Skeletal muscle cell (primary cell): ENCODE results near the genes WDR46 and PHF1.

- RRBS, result no CpG with 5 or more reads among the region's 19 CpGs
Measured at GRCh38 chr6:32107917-32108783, 988 bp downstream of the TNXB start.

DNA sequence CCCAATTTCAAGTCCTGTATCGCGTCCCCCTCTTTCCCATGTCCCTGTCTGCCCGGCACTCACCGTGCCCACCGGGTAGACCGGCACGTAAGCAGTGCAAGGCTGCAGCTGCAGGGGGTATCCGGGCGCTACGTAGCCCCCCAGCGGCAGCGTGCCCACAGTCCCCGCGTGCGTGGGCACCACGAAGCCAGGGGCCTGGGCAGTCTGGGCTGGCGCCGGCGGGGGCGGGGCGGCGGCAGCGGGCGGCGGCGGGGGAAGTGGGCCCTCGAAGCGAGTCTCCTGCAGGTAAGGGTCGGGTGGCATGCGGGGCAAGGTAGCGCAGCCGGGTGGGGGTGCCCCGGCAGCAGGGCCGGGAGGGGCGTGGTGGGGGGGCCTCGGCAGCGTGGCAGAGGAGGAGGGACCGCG, 1.4 kb downstream of the PRRT1 start:
- RRBS, result 11% methylated on average over 1 of the region's 39 CpGs

- RRBS, result 90% methylated on average over 4 of the region's 19 CpGs
Measured at GRCh38 chr6:32181972-32183081, 1.7 kb downstream of the AGER start.

DNA sequence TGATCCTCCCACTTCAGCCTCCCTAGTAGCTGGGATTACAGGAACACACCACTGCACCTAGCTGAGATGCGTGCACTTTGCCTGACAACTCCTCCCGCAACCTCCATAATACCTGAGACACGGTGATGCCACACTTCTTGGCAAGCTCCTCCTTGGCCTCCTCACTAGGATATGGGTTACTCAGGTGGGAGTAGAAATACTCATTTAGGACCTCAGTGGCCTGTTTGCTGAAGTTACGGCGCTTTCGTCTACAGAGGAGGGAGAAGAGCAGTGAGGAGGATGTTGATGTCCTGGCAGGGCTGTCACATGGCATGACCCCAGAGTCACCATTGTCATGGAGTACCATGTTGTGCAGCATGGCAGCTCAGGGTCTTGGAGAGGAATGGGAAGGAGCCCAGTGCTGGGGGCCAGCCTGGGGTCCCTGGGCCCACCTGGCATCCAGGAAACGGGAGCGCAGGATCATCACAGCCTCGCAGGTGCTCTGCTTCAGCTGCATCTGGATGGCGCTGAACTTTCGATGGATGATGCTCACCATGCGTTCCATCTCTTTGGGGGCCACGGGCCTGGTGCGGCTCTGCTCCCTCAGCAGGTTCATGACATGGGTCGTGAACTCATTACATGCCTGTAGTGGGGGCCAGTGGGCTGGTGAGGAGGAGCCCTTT, 2.3 kb downstream of the PBX2 start:
- RRBS, result no CpG with 5 or more reads among the region's 15 CpGs

DNA sequence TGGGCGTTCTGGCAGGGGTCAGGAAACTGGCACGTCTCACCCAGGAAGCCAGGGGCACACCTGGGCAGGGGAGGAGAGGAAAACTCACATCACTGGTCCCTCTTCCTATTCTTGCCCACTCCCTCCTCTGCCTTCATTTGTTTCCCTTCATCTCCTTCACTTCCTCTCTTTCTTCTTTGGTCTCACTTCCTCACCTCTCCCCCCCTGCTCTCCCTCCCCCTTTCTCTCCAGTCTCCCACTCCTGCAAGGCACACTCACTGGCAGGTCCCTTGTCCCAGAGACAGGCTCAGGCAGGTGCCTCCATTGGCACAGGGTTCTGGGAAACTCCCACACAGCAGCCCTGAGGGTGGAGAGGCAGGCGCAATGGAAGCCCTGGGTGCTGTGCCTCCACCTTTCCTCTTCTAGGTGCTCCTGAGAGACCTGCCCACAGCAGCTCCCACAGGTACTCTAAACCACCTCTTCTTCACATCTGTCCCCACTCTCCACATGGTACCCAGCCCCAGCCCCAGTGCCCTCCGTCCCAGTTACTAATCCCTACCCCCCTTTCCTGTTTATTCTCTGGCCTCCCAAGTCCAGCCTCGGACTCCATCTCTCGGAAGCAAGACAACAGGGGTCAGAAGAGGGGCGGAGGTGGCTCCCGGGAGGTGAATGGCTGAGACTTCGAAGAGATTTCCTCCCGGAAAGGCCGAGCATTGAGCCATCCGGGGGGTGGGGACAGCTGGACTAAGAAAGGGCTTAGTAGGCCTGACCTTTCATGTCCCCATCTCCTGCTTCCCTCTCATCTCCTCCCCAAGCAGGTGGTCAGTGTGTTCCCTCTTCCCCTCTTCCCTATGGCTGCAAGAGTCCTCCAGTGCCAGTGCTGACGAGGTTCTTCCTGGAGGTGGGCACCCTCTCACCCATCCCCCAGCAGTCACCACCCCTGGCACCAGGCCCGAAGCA, 851 bp downstream of the NOTCH4 start:
- RRBS, result 20% methylated on average over 1 of the region's 14 CpGs

- RRBS, result no CpG with 5 or more reads among the region's 1 CpG
Measured at GRCh38 chr6:32255914-32256211, 32.0 kb upstream of the NOTCH4 start.

GRCh38 chr6:32622314-32623484, 14.5 kb upstream of the HLA-DQA1 start:
- RRBS, result no CpG with 5 or more reads among the region's 1 CpG

DNA sequence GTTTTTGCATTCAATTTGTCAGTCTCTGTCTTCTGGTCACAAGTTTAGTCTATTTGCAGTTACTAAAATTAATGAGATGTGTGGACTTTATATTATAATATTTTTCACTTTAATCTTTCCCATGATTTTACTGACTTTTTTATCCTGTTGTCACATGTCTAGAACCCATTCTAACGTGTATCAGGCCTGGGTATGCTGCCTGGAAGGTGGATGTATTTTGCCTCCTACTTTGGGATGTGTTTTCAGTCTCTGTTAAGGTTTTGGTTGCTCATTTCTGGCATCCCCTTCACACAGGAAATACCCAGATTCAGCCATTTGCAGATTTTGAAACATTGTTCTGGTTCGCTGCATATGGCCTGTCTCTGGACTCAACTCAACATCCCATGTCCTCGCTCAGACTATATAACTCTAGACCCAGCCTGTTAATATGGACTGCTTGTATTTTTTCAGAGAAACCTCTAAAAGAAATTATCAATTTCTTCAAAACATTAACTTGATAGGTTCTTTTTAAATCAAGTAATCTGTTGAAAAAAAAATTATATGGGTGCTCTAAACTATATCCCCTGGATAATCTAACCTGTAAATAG, 23.1 kb upstream of the HLA-DQB1 start:
- RRBS, result no CpG with 5 or more reads among the region's 3 CpGs

DNA sequence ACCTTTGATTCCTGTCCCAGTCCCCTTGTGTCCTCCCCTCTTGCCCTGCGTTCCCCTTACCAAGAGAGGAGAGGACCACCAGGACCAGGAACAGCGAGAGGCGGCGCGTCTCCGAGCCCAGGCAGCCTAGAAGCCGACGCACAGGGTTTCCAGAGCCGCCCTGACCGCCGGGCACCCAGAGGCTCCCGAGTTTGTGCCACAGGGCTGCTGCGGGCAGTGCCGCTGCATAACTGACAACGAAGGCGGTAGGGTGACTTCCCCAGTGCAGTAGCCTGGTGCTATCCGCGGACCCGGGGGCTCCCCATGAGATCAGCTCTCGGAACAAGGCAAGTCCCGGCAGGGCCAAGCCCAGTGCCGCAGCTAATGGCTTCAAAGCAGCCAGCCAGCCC, 531 bp downstream of the TAP1 start:
- RRBS, result 2% methylated on average over 3 of the region's 22 CpGs

- RRBS, result no CpG with 5 or more reads among the region's 10 CpGs
Measured at GRCh38 chr6:32938229-32939018, 2.4 kb downstream of the HLA-DMB start.

- RRBS, result no CpG with 5 or more reads among the region's 2 CpGs
Measured at GRCh38 chr6:32940085-32940476, 747 bp downstream of the HLA-DMB start.

DNA sequence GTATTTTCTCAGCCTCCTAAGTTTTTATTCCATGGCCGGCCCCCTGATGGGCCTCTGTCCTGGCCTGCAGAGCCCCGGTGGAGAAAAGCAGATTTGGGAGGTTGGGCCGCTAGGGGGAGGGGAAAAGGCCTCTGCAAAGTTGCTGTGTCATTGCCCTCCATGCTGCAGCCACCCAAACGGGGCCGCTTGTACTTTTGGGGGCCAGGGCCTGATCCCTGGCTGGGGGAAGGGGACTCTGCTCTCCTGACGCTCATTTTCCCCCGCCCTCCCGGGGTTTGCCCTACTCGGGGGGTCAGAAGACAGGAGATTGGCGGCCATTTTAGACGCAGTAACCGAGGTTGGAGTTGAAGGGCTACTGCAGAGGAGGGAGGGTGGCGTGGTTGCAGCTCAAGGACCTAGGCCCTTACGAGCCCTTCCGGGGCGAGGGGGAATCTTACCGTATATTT, 1.7 kb downstream of the BRD2 start:
- RRBS, result 20% methylated on average over 2 of the region's 17 CpGs

DNA sequence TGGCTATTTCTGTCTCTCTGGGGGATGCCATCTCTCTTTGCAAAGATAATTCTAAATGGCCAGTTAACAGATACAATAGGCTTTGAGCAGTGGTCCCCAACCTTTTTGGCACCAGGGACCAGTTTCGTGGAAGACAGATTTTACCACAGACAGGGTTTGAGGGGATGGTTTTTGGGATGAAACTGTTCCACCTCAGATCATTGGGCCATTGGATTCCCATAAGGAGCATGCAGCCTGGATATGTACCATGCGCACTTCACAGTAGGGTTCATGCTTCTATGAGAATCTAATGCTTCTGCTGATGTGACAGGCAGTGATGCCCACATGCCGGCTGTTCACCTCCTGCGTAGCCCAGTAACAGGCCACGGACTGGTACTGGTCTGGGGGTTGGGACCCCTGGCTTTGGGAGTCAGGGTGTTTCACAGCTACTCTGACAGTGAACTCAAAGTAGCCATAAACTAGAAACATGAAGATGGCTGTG, 10.1 kb downstream of the BRD2 start:
- RRBS, result no CpG with 5 or more reads among the region's 5 CpGs

DNA sequence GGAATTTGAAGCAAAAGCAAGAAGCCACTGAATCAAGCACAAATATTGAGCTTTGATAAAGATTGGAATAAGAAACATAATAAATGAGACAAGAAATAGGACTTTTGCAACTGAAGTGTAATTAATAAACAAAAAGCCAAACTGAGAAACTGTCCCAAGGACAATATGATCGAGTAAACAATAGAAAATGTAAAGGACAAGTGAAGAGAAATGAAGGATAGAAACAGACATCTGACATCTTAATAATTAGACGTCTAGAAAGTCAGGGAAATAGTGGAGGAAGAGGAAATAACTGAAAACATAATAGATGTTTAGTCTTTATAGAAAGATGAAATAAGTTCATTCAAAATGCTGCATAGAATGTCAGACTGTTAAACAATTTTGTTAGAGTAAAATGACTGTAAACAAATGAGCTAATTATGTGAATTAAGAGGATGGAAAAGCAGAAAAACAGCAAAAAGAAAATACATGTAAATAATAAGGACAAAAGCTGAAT, 14.2 kb downstream of the HLA-DPB1 start:
- RRBS, result no CpG with 5 or more reads among the region's 2 CpGs

DNA sequence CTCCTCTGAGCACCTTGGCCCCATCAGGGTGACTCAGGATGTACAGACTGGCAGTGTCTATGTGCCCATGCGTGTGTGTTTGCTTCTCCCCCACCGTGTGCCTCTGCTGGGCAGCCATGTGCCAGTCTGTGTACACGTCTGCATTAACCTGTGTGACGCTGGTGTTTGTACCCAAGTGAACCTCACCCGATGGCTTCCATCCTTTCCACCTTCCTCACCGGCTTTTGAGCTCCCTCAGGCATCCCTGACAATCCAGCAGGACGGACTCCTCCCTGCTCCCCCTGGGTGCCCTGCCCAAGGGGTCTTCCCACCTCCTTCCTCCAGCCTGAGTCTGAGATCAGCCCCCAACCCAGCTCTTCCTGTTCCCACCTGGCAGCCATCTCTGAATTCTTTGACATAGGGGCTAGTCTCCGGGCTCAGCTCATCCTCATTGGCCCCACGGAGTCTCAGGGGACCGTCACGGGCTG, 28.3 kb downstream of the COL11A2 start:
- RRBS, result no CpG with 5 or more reads among the region's 11 CpGs

GRCh38 chr6:33288802-33289885, at the start of gene WDR46:
TSS of gene WDR46 (minus strand) at chr6:33289239.
- RRBS, result 0% methylated on average over 5 of the region's 54 CpGs

- RRBS, result no CpG with 5 or more reads among the region's 2 CpGs
Measured at GRCh38 chr6:33313129-33313217, 905 bp downstream of the TAPBP start.

DNA sequence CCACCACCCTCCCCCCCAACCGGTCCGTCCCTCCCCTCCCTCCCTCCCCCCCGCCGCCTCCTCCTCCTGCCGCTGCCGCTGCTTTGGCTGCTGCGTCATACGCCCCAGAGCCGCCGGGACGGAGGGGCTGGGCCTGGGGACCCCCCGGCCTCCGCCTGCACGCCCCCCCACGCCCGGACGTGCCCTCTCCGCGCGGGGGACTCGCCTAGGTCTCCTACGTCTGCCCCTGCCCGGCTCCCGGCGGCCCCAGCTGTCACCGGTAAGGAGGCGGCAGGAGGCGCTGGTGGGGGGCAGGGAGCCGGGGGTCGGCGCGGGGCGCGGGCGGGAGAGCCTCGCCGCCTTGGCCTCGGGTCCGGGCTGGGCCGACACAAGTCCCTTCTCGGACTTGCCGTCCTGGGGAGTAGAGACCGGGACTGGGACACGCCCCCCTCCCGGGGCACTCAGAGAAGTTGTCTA, at the start of gene PHF1:
TSS of gene PHF1 (plus strand) at position 58 of the 456 bp plus-strand sequence.
- RRBS, result 2% methylated on average over 27 of the region's 45 CpGs

DNA sequence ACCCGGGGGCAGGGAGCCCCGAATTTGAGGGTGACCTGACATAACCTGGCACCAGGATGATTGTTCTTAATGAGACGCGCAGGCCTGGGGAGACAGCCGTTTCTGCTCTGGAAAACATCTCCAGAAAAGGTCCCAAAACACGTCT, 471 bp downstream of the PHF1 start:
- RRBS, result no CpG with 5 or more reads among the region's 6 CpGs